NCI-H460 (cell line): ENCODE data around the gene AFAP1.

DNA sequence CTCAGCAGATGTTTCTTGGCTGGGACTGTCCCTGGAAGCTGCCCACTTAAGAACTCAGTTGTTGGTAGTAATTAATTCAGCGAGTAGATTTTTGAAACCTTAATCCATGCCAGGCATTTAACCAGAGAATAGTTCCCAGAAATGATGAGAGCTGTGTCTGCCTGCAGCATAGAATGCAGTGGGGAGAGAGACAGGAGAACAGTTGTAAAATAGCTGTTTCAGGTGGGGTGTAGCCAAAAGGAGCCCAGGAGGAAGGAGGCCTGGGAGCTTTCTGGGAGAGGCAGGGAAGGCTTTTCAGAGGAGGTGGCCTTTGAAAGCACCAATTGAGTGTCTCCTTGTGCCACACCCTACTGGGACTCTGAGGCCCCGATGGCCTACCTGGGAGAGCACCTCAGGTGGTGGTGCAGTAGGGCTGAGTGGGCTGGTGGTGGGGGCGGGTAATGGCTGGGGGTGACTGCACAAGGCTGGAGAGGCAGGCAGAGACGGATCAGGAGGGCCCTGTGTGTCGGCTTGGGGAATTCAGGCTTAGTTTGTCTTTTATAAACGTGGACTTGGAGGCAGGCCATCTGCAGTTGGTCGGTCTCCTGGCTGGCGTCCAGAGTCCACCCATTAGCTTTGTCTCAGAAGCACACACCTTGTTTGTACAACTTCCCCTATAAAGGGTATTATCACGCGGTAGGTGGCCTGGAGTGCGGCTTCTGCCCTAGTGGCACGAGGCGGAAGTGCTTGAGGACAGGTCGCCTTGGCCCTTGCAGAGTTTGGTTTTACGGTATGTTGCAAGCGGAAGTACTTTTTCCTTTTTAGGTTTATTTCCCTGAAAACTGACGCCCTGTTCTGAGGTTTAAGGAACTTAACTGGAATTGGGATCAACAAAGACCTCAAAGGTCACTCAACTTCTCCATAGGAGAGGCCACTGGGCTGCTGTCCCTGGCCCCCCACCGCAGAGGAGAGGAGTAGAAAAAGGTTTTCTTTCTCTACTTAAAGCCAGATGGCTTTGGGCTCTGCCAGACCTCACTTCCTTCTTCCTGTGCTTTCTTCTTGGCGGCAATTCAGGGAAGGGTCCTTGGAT lies 7.9 kb downstream of the TBC1D14 start:
RAMPAGE:
- cytosol, long total RNA = no peak
- long total RNA = no peak
- nucleus, long total RNA = no peak

GRCh38 chr4:6926102-6926647 lies 16.5 kb downstream of the TBC1D14 start:
RAMPAGE:
- cytosol, long total RNA = no peak
- long total RNA = no peak
- nucleus, long total RNA = no peak

RAMPAGE:
- cytosol, long total RNA = no peak
- long total RNA = no peak
- nucleus, long total RNA = no peak
Measured at GRCh38 chr4:6976202-6976675, 66.6 kb downstream of the CCDC96 start.

GRCh38 chr4:7034164-7035078 lies 8.4 kb downstream of the CCDC96 start:
RAMPAGE:
- cytosol, long total RNA = no peak
- long total RNA = no peak
- nucleus, long total RNA = no peak

GRCh38 chr4:7052373-7053418 lies 9.5 kb downstream of the TADA2B start:
RAMPAGE:
- cytosol, long total RNA = no peak
- long total RNA = no peak
- nucleus, long total RNA = no peak

RAMPAGE:
- cytosol, long total RNA = no peak
- long total RNA = no peak
- nucleus, long total RNA = no peak
Measured at GRCh38 chr4:7058669-7059337, 9.1 kb downstream of the GRPEL1 start.

DNA sequence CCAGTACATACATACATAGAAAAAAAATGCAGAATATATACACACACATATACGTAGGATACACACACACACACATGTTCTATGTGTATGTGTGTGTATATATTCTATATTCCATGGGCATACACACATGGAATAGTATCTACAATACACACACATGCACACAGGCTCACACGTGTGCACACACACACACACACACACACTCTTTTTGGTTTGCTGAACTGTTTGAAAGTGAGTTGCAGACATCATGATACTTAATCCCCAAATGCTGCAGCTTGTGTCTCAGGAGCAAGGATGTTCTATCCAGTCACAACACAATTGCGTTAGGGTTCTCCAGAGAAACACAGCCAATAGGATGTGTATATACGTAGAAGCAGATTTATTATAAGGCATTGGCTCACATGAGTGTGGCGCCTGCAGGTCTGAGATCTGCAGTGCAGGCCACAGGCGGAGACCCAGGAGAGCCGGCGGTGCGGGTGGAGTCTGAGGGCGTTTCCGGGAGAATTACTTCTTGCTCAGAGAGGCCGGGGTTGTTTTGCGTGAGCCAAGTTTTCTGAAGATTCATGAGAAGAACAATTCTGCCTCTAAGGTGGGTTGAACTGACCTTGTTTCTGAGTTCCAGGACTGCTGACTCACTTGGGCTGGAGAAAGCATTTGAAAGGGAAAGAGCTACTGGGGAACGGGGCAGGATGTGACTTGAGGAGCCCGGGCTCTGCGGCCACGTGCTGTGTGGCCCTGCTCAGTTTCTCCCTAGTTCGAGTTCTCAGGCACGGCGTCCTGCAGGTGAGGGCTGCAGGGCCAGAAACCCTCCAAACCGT lies 36.9 kb upstream of the SORCS2 start:
RAMPAGE:
- cytosol, long total RNA = no peak
- long total RNA = no peak
- nucleus, long total RNA = no peak

DNA sequence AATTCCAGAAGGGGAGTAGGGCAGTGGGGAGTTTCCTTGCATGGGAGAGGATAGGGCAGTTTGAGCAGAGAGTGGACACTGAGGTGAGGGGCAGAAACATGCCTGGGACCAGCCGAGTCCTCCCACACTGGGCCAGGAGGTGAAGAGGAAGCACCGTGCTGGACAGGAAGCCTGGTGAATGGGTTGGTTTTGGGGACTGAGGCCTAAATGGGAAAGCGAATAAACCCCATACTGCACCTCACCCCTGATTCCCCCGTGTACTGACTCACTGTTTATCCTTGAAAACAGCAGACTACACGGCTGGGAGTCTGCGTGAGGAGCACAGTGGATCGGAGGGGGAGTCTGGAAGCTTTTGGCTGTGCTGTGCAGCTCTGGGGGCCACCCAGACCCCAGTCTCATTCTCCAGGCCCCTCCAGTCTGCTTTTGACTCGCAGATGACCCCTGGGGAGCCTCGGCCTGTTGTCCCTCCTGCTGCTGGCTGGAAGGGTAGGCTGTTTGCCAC lies 90.1 kb downstream of the PSAPL1 start:
RAMPAGE:
- cytosol, long total RNA = no peak
- long total RNA = no peak
- nucleus, long total RNA = no peak

DNA sequence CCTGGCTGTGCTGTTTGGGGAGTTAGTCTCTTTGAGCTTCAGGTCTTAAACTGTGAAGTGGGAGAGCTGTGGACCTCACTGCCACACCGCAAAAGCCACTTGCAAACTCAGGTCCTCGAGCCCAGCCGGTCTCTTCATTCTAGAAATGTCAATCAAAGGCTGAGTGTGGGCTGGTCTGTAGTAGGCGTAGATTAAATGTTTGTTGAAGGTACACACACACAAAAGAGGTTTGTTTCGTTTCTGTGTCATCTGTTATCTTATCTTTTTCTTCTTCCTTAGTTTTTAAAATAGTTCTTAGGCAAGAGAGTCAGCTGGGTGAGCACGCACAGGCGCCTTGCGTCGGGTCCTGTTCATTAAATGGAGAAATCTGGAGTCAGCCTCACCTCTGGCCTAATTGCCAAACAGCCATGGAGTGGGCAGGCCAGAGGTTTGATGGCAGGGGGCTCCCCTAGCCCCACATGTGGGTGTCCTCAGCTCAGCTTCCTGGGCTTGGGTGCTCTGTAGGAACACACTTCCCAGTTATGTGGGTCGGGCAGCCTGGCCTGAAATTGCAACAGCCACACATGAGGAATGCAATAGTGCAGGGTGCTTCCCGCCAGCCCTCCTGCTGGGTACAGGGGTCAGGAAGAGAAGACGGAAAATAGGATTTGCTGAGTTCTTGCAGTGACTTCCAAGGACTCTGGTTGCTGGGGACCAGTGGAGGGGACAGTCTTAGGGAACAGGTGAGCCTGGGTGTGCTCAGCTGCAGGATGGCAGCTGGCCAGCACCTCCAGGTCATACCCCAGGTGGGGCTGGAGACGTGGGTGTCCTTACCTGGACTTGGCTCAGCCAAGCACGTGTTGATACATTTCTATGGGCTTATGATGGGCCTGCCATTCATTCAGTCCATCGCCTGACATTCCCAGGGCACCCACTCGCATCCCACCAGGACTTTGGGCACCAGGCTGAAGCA lies 997 bp upstream of the PSAPL1 start:
RAMPAGE:
- cytosol, long total RNA = no peak
- long total RNA = no peak
- nucleus, long total RNA = no peak

DNA sequence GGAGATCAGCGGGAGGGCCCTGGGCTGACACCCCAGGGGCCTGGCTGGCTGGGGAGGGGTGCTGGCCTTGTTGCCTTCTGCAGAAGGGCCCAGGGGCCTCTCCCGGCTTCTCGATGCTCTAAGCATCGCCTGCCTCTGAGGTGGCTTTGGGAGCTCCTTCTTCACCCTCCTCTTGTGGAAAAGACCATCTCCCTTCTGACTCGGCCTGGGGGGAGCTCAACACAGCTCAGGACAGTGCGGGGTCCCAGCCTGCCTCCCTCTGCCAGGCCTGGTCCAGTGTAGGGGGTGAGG lies 55.3 kb upstream of the PSAPL1 start:
RAMPAGE:
- cytosol, long total RNA = no peak
- long total RNA = no peak
- nucleus, long total RNA = no peak

DNA sequence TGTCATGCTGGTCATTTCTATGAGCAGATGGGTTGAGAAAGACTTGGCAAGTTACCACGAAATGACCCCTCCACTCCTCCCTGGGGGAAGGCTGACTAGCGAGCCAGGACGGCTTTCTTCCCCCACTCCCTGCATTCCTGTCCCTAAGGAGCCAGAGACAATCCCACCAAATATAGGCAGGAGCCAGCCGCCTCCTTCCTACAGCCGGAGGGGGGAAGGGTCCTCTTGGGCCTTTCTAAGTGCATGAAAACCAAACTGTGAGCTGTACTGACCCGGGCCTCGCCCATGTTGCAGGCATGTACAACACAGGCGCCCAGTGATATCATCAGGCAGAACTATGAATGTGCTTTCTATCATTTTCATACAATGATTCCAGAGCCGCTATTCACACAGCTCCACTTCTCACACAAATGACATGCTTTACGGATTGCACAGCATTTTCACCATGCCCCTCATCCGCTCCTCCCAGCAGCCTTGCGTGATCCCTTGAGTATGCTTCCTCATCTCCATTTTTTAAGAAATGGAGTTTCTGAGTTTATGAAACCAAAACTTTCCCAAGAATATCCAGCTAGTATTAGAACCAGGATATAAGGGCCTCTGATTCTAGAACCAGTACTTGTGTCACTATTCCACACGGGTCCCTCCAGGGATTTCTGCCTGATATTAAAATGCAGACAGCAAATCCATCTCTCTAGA lies 28.4 kb downstream of the AFAP1 start:
RAMPAGE:
- cytosol, long total RNA = no peak
- long total RNA = no peak
- nucleus, long total RNA = no peak

DNA sequence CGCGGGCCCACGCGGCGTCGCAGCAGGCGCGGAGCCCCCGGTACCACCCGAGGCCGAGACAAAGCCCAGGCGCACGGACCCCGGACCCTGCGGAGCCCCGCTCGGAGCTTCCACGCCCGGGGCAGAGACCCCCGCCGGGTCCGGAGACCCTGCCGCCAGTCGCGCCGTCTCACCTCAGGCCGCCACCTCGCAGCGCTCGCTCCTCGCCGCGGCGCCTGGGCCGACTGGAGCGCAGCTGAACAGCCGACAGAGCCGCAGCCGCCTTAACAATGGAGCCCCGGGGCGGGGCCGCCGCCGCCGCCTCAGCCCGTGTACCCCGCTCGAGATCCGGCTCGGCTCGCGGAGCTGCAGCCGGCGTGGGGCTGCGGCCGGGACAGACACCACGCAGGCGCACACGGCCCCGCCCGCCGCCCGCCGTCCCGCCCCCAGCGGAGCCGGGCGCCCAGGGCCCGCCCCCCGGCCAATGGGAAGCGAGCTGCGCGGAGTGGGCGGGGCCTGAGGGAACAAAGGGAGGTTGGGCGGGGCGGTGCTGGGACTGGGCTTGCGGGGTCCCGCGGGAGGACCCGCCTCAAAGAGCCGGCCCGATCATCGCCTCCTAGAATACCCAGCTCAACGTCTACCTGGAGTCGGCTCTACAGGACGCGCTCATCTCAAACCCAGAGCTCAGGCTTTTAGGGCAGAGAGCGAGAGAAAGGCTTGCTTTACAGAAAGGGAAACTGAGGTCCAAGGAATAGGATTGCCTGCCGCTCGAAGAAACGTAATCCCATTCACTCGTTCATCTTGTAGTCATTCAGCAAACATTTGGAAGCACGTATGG lies at the start of gene AFAP1:
AFAP1 (minus strand) TSS at position 379 of the 817 bp plus-strand sequence.
RAMPAGE:
- cytosol, long total RNA = no peak
- long total RNA = no peak
- nucleus, long total RNA = start-site peak on the minus strand centred at position 338 of the sequence, 42 bp wide, 100 and 24 reads in 2 replicates

GRCh38 chr4:7972088-7972490 lies 32.4 kb upstream of the AFAP1 start:
RAMPAGE:
- cytosol, long total RNA = no peak
- long total RNA = no peak
- nucleus, long total RNA = no peak

RAMPAGE:
- cytosol, long total RNA = no peak
- long total RNA = no peak
- nucleus, long total RNA = no peak
Measured at GRCh38 chr4:8009913-8010234, 70.2 kb upstream of the AFAP1 start.

RAMPAGE:
- cytosol, long total RNA = no peak
- long total RNA = no peak
- nucleus, long total RNA = no peak
Measured at GRCh38 chr4:8019592-8020525, 80.2 kb upstream of the AFAP1 start.

DNA sequence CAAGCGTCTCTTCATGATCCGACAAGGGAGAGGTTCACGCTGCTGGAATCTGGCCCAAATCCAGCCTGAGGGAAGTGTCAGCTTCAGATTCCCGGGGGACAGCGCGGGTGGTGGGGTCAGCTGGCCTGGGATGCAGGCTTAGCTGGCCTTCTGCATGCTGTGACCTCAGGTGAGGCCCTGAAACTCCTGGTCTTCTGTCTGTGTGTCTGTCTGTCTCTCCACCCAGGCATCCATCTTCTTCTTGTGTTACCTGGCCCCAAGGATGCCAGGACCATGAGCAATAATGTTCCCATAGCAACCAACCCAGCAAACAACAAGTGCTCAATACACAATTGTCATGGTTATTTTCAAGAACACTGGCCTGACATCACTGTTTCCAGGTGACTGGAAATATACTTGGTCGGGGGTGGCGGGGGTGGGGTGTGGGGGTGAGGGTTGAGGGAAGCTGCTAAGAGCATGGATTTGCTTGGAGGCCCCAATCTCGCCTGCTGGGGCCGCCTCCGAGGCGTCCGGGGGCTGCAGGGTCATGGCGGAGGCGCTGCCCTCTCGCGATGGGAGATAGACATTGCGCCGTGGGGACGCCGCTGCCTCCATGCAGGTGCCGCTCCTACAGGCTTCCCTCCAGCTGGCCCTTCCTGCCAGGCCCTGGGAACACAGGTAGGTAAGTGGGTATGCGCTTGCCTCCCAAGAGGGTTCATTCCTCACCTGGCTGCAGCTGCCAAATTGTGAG lies 48.2 kb downstream of the ABLIM2 start:
RAMPAGE:
- cytosol, long total RNA = no peak
- long total RNA = no peak
- nucleus, long total RNA = no peak

DNA sequence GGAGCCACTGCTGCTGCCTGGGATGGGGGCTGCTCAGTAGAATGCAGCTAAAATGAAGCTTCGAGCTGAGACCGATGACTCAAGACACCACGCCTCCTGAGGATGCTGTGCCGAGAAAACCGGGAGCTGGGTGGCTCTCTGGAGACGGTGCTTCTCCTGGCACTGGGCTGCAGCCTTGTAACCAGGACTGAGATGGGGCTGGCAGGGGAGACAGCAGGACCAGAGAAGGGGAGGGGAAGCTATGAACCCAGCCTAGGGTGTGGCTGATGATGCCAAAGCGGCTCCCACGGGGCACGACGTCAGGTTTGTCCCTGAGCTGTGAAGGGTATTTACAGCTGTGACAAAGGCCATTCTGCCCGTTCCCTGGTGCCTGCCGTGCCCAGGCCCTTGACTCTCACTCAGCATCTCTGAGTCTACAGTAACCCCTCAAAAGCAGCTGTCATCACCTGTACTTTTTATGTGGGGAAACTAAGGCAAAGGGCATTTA lies 8.0 kb downstream of the ABLIM2 start:
RAMPAGE:
- cytosol, long total RNA = no peak
- long total RNA = no peak
- nucleus, long total RNA = no peak

DNA sequence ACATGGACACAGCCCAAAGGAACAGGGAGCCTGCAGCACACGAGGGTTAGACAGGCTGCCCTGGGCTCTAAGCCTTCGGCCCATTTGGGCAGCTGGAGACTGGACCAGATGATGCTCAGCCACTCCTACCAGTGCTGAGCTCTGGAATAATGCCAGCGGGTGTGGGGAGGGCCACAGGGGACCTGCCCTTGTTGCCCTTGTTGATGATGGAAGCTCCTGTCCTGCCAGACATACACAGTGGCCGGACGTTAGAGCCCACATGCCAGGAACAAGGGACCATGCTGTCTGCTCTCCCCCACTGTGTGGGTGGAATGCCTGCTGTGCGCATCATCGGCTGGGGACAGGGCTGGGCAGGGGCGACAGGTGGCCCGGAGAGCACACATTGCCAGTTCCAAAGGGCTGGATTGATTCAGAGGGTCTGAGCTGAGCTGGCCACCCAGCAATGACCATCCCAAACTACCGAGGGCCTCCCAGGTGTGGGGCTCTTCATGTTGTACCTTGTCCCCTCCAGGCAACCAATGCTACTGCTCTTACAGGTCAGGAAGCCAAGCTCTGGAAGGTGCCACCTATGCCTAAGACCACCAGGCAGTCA lies 2.0 kb downstream of the ABLIM2 start:
RAMPAGE:
- cytosol, long total RNA = no peak
- long total RNA = no peak
- nucleus, long total RNA = no peak

GRCh38 chr4:8157198-8157768 lies 1.3 kb downstream of the ABLIM2 start:
RAMPAGE:
- cytosol, long total RNA = no peak
- long total RNA = no peak
- nucleus, long total RNA = no peak

DNA sequence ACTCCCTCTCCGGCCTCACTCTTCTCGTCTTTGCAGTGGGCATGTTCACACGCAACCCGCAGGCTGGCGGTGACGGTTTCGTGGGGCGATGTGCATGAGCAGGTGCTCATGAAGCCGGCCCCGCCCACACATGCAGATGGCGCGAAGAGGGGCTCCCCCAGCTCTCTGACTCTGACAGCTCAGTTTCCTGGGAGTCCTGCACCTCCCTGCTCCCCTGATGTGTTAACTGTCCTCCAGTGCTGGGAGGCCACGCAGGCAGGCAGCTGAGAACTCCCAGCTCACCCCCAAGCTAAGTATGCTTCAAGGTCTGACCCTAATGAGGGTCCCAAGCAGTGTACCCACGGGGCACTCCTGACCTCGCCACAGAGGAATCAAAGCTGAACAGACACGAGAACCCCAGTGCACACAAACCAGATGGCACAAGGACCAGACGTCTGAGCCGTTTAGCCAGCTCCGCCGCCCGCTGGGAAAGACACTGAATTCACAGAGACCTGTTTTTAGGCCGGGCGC lies 13.8 kb upstream of the ABLIM2 start:
RAMPAGE:
- cytosol, long total RNA = no peak
- long total RNA = no peak
- nucleus, long total RNA = no peak